CD14-positive monocyte (primary cell): Measurements from ENCODE around the genes VCX2, ANOS1 and GPR143.

DNA sequence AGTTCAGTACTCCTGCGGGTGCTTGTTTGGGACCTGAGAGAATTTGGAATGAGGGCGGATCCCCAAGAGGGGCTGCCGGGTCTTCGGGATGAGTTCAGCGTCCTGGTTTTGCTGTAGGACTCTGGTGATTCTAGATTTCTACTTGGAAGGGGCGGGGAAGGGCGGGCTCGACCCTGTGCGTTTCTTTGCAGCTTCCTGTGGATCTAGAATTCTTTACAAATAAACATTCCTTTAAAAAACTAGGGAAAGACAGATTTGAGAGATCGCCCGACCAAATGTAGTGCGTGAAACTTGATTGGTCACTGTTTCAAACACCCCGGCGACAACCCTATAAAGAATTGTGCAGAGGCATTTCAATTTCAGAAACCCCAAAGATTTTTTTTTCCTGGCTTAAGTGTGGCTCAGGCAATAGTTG, 777 bp upstream of the PRKX start:
- CAGE, long polyA plus RNA: no peak

DNA sequence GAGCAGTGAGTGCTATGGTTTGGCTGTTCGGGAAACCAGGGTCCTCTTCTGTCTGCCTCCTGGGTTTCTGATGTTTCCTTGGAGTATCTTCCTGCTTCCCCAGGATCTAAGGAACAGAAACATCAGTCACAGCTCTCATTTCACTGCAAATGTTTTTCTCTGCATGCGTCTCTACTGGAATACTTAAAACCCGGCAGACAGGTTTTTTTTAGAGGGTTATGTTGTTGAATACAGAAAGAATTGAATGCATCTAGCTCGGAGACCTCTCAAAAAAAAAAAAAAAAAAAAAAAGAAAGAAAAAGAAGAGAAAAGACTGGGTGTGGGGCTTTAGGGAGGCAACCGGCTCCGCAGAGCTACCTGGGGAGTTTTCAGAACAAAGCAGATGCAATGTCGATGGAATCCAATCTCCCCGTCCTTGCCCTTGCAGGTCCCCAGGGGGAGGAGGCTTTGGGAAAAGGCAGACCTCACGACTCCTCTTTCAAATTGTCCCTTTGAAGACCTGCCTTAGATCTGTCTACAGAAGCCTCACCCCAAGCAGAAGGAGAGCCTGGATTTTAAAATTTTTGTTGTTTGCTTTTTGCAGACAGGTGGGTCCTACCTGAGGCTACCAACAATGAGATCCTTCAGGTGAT, 75.0 kb upstream of the PRKX start:
- CAGE, long polyA plus RNA: no peak

DNA sequence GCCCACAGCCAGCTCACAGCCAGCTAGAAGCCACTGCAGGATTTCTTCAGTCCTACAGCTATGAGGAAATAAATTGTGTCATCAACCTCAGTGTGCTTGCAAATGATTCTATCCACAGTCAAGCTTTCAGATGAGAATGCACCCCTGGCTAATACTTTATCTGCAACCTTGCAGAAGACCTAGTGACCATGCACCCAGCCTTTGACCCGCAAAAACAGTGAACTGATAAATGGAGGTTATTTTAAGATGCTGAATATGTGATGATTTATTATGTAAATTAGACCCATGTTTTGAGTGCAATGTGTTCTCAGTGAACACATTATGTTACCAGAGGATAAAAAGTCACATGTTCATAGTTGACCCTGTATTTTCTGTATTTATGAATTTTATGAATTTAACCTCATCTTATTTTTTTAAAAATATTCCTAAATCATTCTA, 1254.6 kb upstream of the PRKX start:
- CAGE, long polyA plus RNA: no peak

DNA sequence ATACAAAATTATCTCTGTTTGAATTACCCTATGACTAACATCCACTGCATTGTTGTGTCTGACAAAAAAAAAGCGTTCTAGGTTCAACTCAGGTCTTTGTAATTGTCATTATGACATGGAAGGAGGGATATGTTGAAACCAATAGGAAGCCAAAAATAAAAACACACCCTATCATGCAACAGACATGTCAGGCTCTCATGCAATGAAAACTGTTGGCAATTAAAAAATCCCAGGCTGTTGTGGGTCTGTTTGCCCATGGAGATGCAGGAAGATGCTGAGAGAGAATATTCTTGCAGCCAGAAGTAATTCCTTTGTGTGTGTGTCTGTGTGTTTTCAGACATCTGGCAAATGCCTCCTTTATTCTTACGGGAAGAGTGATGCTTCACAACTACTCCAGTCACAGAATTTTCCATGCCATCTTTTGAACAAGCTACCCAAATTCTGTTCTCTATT, 107.4 kb downstream of the NLGN4X start:
- CAGE, long polyA plus RNA: no peak

GRCh38 chrX:6226592-6227643, 1.7 kb downstream of the NLGN4X start:
- CAGE, long polyA plus RNA: no peak

DNA sequence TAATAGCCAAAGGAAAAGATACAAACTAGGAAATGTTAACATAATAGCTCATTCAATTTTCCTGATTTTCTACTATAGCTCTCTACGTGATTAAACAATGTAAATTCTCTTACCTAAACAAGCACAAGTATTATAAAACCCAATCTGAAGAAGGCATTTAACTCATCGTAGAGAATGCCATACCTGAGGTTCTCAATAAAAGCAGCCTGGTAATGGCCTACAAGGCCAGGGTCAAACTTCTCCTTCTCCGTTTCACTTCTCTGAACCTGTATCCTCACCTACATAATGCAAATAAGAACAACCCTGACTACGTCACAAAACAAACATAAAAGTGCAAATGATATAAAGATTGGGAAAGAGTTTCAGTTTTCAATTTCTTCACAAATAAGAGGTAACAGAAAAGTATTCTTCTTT, 55.6 kb upstream of the STS start:
- CAGE, long polyA plus RNA: no peak

DNA sequence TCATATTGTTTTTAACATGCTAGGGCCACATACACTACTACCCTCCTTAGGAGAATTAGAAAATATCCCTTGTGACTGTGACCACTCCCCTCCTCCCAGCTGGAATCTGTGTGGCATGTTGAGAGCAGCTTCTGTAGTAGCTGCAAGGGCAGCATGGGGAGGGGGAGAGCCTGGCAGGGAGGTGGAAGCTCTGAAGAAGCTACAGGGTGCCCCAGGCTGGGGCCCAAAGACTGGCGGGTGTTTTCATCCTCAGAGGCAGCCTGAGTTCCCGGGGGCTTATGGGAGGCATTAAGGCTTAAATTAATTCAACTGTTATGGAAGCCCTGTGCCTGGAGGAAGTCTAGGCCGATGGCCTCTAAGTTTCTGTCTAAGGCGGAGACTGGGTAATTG, 37.6 kb upstream of the STS start:
- CAGE, long polyA plus RNA: no peak

DNA sequence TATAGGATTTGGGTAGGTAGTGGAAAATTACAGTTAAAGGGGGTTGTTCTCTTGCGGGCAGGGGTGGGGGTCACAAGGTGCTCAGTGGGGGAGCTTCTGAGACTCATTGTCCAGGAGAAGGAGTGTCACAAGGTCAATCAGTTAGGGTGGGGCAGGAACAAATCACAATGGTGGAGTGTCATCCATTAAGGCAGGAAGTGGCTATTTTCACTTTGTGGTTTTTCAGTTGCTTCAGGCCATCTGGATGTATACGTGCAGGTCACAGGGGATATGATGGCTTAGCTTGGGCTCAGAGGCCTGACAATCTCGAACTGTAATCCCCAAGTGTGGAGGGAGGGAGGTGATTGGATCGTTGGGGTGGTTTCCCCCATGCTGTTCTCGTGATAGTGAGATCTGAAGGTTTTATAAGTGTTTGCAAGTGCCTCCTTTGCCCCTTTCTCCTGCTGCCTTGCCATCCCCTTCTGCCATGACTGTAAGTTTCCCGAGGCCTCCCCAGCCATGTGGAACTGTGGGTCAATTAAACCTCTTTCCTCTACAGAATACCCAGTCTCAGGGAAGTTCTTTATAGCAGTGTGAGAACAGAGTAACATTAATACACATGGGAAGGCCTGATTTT, 36.7 kb upstream of the STS start:
- CAGE, long polyA plus RNA: no peak

GRCh38 chrX:7159858-7160061, 11.8 kb upstream of the PUDP start:
- CAGE, long polyA plus RNA: no peak

GRCh38 chrX:7172245-7172680, 24.3 kb upstream of the PUDP start:
- CAGE, long polyA plus RNA: no peak

- CAGE, long polyA plus RNA: no peak
These were observed at the start of gene VCX2 for GRCh38 chrX:8171211-8171613. TSS of gene VCX2 (minus strand) at chrX:8171267.

GRCh38 chrX:8731588-8732718, at the start of gene ANOS1:
TSS of gene ANOS1 (minus strand) at chrX:8732137.
- CAGE, long polyA plus RNA: no peak

DNA sequence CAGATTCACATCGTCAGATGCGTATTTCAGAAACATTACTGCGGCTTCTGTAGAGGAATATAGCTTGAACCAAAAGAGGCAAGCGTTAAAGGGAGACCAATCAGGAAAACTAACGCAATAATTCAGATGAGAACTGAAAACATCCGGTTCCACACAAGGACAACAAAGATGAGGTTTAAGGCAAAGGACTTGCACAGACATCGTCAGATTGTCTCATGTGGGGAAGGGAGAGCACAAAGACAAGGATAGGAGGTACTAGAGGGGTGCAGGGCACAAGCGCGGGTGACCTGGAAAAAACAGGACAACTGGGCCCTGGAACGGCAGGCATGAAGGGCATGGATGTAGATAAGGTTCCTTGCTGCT, 128.2 kb upstream of the TBL1X start:
- CAGE, long polyA plus RNA: no peak

DNA sequence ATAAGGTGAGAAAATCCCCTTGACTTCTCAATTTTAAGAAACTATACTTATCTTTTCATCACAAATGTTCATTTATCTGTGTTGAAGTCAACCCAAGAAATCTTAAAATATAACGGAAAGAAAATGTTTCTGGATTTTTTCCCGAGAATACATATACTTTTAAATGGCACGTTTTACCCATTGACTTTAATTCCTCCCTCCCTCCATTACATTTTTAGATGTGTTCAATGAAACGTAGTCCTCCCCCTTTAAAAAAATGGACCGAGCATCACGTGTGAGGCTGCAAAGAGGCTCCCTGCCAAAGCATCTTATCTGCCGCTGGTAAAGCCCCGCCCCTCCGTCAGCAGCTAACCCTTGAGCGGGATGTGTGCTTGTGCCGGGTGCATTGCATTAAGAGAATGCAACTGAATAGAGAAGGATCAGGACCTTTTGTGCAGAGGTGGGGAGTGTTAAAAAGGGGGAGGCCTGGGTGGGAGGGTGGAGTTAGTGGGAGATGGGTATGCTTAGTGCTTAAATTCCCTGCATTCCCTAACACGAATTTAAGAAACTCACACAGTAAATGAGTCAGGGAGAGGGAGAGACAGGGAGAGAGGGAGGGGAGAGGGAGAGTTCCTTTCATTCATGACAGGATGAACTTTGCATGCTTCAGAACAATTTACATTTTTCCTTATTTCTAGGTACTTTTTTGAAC, 65.9 kb downstream of the TBL1X start:
- CAGE, long polyA plus RNA: no peak

- CAGE, long polyA plus RNA: no peak
These were observed at the start of gene GPR143 for GRCh38 chrX:9765179-9766065. TSS of gene GPR143 (minus strand) at chrX:9765847.

DNA sequence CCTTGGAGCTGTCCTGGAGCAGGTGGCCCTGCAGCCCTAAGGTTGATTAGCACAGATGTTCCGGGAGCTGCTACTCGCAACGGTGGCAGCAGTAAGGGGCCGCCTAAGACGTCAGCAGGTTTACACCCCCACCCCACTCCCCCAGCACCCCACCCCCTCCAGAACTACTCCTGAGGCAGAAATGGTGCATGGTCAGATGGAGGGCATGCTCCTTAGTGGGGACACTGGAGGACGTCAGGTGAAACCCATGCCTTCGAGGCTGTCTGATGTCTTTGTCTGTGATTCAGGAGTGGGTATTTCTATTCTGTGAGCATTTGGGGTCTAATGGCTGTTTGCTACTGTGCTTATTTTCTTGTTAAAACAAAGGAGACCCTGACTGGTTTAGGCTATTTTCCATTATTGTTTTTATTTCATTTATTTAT, 88.5 kb upstream of the CLDN34 start:
- CAGE, long polyA plus RNA: no peak

DNA sequence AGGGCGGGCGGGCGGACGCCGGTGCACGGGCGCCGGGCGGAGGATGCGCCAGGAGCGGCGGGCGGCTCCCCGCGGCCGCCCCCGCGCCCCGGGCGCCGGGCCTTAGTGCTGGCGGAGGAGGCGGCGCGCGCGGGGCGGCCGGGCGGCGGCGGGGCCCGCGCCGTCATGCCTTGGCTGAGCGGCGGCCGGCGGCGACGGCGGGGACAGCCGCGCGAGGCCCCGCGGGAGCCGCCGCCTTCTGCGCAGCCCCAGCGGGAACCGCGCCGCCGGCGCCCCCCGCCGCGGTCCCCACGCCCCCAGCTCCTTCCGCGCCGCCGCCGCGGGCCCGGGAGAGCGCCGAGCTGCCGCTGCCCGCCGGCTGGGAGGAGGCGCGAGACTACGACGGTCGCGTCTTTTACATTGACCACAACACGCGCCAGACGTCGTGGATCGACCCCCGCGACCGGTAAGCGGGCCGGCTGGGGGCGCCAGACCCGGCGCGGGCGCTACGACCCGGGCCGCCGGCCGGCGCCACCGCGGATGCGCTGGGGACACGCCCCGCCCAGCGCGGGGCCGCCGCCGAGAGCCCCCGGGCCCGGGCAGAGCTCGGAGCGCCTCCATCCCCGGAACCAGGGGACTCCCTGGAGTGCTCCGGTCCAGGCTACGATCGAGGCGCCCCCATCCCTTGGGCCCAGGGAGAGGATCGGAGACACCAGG, 48.4 kb downstream of the CLDN34 start:
- CAGE, long polyA plus RNA: no peak

GRCh38 chrX:10106589-10107290, 50.0 kb upstream of the CLCN4 start:
- CAGE, long polyA plus RNA: no peak

DNA sequence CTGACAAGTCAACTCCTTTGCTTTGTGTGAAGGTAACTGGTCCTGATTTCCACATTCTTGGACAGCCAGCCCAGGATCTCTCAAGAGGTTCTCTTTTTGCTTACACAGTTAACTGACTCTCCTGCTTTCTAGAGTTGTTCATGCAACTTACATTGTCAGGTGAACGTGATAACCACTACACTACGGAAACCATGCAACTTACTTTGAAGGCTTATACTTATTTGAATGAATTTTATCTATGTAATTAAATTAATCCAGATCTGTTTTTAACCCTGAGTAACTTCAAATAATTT, 128.8 kb downstream of the CLCN4 start:
- CAGE, long polyA plus RNA: no peak

DNA sequence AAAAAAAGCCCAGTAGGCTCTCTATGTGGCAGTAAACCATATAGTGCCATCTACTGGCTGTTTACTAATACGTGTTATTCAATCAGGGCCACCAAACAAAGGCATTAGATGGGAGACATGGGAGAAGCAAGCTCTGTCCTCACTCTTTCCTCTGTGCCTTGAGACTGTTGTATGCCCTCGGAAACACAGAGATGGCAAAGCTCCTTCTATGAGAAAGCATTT, 148.8 kb upstream of the MID1 start:
- CAGE, long polyA plus RNA: no peak